LHCN-M2 (cell line): ENCODE measurements around a stretch of chr20.

- RAMPAGE, long total RNA = no peak
Measured at GRCh38 chr20:38139237-38139697, 25.8 kb downstream of the TGM2 start.

GRCh38 chr20:38152022-38153356 is 12.6 kb downstream of the TGM2 start:
- RAMPAGE, long total RNA = no peak

GRCh38 chr20:38156661-38157448 is 8.2 kb downstream of the TGM2 start:
- RAMPAGE, long total RNA = no peak

DNA sequence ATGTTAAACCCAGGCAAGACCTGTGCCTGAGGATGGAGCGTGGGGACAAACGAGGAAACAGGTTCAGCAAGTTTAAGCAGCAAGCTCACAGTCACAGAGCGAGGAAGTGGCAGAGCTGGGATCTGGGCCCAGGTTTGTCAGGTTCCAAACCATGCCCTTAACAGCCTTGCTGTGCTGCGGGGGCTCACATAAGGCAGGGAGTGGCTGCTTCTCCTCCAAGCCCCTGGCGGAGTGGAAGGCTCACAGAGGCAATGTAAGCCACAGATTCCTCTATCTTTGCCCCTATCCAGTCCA is 3.9 kb upstream of the BPI start:
- RAMPAGE, long total RNA = no peak

DNA sequence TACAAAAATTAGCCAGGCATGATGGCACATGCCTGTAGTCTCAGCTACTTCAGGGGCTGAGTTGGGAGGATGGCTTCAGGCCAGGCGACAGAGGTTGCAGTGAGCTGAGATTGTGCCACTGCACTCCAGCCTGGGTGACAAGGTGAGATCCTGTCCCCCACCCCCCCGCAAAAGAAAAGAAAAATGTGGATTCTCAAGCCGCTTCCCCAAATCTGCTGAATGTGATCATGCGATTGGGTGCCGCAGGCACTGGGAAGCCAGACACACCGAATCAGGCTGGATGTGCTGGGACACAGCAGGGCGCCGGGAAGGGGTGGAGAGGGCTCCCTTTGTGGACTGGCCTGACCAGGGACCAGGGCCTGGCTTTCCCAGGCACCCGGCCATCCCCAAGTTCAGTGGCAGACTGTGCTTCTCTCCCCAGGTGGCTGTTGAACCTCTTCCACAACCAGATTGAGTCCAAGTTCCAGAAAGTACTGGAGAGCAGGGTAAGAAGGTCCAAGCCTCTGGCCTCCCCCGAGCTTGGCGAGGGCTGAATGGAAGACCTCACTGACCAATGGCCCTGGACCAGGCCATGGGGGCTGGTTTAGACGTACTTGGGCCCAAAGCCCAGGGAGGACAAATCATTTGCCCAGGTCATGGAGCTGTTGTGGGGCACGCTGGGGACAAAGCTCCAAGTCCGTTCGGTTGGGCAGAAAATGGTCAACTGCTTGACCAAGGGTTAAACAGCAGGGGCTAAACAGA is 8.8 kb downstream of the LBP start:
- RAMPAGE, long total RNA = no peak

DNA sequence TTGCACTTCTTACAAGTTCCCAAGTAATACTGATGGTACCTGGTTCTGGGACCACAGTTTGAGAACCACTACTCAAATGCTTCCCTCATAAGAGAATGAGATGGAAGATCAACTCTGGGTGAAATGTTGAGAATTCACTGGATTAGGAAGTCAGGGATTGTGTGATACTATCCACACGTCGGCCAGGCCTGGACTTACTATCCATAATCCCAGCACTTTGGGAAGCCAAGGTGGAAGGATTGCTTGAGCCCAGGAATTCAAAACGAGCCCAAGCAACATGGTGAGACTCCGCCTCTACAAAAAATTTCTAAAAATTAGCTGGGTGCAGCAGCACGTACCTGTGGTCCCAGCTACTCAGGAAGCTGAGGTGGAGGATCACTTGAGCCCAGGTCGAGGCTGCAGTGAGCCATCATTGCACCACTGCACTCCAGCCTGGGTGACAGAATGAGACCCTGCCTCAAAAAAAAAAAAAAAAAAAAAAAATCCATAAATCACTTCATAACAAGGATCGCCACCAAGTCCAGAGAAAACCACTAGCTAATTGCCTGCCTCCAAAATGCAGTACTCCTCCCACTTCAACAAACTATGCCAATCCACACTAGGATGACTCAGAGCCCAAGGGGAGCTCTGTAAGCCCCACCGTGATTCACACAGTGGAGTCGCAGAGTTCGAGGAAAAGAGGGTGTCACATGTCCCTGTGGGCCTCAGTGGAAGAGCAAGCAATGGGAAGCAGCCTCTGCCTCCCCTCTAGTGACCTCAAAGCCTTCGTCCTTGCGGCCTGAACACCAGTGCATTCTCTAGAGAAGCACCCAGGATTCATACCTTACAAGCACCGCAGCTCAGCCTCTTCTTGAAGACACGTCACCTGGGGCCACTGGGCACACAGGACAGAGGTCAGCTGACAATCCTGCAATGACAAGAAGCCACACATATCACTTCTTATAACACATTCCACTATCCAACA is 46.8 kb upstream of the RALGAPB start:
- RAMPAGE, long total RNA = no peak

GRCh38 chr20:38441821-38442254 is 30.8 kb upstream of the RALGAPB start:
- RAMPAGE, long total RNA = no peak

DNA sequence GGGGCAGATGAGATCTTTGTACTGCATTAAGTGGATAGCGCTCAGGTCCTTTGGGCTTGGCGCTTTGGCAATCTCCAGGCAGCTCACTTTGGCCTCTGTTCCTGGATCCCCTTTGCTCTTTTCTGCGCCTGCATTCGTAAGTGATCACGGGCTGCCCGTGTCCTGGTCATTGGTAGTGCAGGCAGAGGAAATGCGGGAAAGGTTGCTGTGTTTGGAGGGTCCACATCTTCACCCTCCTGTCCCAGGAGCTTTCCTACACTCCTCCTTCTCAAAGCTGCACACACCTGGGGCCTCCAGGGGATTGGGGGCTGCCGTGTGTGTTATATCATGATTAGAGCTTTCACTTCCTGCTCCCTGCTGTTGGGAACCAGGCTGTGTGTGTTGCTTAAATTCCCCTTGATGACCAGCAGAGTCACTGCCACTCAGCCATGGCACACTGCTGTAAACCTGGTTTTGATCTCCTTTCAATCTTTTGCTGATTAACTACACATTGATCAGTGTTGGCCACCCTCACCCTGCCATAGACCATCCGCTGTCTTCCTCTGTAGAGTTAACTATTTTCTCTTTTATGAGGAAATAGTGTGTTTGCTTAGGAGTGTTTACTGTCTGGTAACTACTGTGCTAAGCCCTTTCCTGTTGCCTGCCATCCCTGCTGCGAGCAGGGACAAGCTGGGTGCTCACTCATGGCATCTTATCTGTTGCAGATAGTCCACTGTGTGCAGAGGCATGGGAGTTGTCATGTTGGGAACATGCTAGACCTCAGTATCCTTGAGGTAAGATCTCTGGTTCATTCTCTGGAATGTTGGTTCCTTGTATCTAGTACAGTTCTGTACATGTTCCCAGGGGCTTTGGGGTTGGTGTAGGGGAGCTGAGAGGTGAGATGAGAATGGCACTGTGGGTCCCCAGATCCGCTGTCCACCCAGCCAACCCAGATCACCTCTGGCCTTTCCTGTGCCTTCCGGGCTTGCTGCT is 24.4 kb upstream of the RALGAPB start:
- RAMPAGE, long total RNA = no peak

- RAMPAGE, long total RNA = no peak
Measured at GRCh38 chr20:38532781-38533188, 48.2 kb upstream of the ADIG start.

DNA sequence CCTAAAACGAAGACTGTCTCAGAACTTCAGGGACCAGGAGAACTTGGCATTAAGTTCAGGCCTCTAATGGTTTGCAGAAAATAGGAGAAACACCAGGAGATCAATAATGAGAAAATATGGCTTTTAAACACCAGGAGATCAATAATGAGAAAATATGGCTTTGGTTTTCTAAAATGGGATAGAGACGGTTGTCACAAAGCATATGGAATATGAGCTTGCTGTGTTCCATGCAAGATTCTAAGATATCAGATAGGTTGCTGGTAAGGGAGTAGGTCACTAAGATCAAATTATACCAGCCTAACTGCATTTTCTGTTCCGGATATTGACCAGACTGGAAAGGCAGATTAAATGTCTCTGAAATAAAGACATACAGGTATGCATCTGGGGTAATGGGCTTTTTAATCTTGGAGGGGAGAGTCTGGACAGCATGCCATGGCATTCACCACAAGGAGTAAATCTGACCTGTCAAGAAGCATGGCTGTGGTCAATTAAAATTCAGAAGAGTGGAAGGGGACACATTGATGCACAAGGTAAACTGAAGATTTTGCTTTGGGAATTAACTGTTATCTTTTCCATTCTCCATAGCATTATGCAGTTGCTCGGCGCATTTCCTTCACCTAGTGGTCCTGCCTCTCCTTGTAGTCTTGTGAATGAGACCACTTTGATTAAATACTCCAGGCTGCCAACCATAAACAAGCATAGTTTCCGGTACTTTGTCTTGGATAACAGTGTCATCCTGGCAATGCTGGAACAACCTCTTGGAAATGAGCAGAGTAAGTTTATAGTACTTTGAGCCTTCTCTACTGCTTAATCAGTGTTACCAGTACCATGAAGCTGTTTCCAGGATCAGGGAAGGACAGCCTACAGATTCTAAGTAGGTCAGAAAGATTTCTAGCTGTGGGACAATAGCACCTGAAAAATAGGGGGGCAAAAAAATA is 35.1 kb upstream of the ADIG start:
- RAMPAGE, long total RNA = no peak

DNA sequence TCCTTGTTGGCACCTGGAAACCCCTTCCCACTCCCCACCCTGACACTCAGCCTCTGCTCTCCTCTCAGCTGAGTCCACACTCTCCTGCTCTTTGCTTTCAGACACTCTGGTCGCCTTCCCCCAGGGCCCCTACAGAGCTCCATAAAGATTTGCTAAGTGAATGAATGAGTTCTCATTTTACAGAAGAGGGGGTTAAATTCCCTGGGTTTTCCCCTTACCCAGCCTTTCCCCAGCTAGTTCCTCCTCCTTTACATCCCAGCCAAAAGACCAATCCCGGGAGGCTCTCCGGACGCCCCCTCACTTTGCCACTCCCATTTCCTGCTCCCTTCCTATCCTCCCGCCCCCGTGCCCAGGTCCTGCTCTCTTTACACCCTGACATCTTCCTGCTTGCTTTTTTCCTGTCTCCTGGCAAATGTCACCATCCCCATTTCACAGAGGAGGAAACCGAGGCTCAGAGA is 20.1 kb downstream of the ADIG start:
- RAMPAGE, long total RNA = no peak

GRCh38 chr20:38601515-38602013 is 20.6 kb downstream of the ADIG start:
- RAMPAGE, long total RNA = no peak

DNA sequence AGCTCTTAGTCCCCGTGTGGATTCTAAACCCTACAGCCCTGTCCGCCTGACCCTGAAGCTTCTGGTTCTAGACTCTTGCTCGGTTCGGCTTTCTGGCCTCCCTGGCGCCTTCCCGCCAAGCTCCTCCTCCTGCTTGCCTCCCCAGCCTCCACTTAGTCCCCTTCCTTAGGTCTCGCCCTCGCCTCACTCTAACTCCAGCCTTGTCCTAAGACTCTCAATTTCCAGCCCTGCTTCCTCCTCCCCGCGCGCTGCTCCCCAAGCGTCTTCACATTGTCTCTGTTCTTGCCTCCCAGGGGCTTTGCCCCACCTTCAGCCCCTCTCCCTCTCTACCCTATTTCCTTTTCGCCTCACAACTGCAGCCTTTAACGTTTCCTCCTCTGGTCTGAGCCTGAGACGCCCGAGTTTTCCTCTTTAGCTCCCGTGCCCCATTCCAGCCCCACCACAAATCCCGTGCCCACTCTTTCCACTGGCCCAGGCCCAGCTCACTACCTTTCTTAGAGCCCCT is 2.3 kb downstream of the SLC32A1 start:
- RAMPAGE, long total RNA = no peak

DNA sequence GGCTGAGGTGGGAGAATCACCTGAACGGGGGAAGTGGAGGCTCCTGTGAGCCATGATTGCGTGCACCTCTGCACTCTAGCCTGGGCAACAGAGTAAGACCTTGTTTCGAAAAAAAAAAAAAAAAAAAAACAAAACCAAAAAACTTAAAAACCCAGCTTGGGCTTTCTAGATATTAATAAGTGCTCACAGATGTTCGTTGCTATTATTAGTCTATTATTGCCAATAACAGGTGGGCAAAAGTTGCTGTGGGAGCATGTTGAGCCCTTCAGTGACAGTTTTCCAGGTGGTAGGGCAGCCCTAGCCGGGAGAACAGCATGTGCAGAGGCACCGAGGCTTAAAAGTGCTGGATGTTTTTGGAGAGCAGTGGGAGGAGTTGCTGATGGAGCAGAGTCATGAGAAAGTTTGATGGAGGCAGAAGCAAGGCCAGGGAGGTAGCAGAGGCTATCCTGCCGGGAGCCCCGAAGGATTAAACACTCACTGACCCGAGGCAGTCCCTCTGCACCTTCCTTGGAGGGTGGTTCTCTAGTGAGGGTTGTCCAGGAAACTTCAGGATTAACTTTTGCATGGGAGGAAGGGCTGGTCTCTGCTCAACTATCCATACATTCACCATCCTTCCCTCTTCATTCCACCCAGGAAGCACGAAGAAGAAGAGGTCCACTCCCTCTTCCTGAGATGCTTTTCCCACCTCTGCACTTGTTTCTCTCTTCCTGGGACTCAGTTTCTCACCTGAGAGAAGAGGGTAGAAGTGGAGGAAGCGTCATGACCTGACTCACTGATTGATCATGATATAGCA is 4.6 kb downstream of the PPP1R16B start:
- RAMPAGE, long total RNA = no peak

DNA sequence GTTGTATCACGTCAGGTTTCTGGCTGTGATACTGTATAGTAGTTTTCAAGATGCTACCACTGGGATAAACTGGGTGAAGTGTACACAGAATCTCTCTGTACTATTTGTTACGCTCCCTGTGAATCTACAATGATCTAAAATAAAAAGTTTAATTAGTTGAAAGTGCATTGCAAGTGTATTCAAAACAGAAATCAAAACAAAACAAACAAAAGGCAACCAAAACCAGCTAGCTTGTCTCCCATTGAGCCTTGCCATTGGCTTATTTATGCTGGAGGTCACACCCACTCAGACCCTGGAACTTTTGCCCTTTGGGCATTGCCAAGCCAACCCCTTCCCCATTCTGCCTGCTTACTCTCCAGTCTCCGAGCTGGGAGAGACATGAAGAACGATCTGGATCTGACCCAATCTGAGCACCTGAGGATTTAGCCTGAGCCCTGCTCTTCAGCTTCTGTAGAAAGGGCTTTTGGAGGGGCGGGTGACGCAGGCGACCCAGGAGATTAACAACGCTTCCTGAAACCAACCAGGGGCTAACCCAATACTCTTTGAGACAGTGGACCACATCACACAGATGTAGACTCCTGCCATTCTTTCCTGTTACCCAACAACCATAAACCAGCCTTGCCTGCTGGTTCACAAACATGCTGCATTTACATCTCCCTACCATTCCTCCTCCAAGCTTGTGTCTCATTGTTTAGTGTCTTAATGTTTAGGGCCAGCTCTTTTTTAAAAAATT is 28.1 kb downstream of the PPP1R16B start:
- RAMPAGE, long total RNA = no peak

DNA sequence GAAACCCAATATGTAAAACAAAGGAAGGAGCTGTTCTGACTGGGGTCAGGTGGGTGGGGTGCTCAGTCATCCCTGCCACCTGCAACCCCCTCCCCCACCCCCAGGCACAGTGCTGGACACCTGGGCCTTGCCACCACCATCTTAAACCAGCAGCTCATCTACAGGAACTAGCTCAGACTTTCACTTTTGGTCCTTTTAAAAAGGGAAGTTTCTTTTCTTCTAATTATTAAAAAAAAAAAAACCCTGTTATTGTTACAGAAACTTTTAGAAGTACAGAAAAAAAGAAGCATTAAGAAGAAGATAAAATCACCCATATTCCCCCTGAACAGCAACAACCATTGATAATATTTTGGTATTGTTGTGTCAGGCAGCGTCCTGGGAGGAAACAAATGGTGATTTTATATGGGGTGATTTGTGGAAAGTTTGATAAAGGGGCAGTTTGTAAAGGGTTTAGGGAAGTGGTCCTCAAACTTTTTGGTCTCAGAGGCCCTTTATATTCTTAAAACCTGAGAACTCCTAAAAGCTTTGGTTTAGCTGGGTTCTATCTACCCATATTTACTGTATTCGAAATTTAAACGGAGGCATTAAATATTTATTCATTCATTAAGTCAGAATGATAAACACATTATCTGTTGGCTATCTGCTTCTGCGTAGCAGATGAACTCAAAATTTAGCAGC is 37.2 kb downstream of the PPP1R16B start:
- RAMPAGE, long total RNA = no peak

- RAMPAGE, long total RNA = no peak
Measured at GRCh38 chr20:38873033-38873628, 53.1 kb upstream of the FAM83D start.

DNA sequence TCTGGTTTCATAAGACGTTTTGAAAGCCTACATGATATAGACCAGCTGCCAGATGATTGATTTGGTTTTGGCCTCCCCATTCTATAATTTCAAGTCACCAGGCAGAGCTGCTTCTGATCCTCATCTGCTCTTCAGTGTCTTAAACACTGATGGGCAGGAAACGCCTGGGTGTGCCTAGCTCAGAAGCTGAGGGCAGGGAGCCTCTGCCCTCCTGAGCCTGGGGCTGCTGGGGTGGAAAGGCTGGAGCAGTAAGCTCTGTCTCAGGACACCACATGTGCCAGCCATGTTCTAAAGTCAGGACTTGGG is 24.6 kb downstream of the DHX35 start:
- RAMPAGE, long total RNA = no peak

DNA sequence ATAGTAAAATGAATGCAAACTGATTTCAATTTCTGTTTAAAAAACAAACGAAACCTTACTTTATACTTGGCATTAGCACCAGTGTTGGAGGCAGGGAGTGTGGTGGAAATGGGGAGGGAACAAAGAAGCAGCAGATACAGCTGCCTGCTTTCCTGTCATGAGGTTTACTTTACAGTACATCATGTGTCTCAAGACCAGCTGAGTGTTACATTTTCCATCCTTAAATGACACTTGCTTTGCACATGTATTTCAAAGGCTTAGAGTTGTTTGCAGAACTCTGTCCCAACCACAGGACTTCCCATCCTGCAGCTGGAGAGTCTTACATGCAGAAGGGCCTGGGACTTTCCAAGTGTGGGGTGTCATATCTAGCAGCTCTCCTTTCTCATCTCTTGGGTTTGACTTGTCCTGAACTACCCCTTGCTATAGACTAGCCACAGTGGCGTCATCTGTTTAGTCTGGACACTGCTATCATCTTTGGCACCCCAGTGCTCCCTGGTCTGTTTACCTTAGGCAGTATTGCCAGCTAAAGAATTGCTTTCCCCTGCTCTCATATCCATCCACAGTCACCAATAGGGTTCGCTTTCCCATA is 396.0 kb downstream of the DHX35 start:
- RAMPAGE, long total RNA = no peak

DNA sequence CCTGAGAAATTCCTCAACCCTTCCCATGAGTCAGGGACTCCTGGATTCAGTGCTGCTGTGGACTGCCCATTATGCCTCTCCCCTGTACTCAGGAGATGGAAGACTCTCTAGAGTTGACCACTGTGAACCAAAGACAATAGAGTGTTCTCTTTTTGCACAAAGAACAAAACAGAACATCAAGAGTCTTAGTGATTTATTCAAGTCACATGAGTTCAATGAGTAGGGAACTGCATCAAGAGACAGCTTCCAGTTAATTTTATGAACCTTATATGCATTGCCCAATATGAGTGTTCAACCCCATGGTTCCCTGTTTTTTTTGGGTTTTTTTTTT is 224.4 kb downstream of the MAFB start:
- RAMPAGE, long total RNA = no peak